Progenitor cell of endocrine pancreas (in vitro differentiated cells): ENCODE measurements around a stretch of chr6.

GRCh38 chr6:107489319-107490024 is 445 bp upstream of the SOBP start:
- PRO-cap = bidirectional peak, plus-strand start at chr6:107489425, minus-strand start at chr6:107489102; bidirectional peak, plus-strand start at chr6:107490131, minus-strand start at chr6:107489909

DNA sequence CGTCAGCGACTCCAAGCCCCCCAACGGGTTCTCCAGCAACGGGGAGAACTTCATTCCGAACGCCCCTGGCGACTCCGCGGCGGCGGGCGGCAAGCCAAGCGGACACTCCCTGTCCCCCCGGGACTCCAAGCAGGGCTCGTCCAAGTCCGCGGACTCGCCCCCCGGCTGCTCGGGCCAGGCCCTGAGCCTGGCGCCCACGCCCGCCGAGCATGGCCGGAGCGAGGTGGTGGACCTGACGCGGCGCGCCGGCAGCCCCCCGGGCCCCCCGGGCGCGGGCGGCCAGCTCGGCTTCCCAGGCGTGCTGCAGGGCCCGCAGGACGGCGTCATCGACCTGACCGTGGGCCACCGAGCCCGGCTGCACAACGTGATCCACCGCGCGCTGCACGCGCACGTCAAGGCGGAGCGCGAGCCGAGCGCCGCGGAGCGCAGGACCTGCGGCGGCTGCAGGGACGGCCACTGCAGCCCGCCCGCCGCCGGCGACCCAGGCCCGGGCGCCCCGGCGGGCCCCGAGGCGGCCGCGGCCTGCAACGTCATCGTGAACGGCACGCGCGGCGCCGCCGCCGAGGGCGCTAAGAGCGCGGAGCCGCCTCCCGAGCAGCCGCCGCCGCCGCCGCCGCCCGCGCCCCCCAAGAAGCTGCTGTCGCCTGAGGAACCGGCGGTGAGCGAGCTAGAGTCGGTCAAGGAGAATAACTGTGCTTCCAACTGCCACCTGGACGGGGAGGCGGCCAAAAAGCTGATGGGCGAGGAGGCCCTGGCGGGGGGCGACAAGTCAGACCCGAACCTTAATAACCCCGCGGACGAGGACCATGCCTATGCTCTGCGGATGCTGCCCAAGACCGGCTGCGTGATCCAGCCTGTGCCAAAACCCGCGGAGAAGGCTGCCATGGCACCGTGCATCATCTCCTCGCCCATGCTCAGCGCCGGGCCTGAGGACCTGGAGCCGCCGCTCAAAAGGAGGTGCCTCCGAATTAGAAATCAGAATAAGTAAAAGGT is 144.9 kb downstream of the SOBP start:
- PRO-cap = no peak

DNA sequence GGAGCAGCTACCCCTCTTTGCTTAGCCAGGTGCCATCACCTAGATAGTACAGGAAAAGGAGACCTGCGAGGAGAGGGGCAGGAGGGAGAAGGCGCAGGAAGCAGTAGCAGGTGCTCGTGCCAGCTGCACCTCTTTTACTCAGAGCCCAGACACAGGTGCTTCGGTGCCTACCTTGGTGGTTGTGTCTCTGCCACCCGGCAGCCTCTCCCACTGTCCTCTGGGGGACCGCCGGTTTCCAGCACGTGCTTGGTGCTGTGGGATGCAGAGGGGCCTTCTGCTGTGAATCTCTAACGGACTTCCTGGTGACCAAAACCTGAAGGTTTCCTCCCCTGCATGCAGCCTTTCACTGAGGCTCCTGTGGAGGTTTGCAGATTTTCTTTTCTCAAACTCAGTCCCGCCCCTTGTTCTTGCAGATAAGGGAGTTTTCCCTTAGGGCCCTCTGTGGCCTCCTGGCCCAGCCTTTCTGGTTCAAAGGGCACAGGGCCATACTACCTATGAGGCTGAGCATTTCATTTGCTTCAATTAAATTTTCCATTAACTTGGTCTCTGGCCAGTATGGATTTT is 92.2 kb downstream of the SCML4 start:
- PRO-cap = no peak

DNA sequence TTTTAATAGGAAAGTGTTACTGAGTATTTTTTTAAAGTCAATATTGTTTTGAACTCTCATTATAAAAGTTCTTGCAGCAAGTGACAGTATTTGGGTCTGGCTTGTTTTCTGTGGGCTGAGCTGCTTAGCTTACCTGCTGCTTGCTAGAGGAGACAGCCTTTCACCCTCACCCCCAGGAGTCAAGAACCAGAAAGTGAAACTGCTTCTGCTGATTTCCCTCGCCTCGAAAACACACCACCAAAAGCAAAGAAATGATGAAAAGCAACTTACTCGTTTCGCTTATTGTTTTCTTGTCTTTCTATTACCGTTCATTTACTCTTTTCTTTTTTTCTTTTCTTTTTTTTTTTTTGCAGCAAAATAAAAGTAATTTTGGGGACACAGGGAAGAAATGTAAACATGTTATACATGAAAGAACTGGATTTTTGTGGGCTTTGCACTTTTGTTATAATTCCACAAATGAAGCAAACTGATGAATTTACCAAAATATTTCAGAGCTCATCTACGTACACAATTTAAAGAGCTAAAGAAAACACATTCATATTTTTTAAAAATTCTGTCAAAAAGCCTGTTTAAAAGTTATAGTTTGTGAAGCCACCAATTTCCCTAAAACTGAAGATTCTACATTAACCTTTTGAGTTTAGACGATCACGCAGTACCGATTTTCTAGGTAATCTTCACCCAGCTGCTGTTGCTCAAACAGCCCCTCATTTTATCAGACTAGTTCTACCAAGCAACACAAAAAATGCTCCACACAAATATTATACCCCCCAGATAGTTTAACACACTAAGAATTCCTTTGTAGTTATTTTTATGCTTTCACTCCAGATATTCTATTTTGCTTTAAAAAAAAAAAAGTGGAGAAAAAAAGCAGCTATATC is 1.7 kb downstream of the SCML4 start:
- PRO-cap = no peak

DNA sequence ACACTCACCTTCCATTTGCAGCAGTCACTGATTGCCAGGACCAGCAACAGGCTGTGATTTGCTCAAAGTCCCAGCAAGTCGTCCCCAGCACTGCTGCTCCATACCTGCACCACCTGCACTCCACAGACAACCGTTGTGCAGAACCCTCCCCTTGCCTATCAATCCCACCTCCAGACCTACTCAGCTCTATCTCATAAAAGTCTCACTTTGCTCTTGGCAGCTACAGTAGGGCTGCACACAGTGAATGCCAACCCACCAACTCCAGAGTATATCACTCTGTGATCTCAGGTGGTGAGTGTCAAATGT is 43.2 kb upstream of the SCML4 start:
- PRO-cap = no peak

DNA sequence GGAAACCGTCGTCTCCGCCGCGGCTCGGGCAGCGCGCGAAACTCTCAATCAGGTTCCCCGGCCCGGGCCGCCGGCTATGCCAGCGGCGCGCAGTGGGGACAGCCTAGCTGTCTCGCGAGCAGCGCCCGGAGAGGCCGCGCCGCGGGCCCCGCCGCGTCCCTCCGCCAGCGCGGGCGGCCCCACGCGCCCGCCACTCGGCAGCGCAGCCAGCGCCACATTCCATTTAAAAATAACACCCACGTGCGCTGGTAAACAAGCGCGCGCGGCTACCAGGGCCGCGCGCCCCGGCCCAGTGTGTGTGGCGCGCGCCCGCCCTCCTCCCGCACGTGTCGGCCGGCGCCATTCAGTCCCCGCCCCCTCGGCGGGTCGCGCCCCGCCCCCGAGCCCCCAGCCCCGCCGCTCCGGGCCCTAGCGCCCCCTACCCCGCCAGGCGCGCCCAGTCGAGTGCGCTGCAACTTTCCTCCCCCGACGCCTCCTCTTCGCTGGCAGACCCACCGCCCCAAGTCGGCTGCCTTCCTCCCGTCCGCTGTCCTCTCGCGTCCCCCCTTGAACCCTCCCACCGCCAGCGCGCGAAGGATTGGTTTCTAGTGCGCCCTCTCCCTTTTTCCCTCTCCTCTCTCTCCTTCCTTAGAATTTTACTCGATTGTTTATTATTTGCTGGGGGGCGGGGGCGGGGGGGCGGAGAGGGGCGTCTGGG is 2.8 kb upstream of the FOXO3 start:
- PRO-cap = bidirectional peak, plus-strand start at position 488 of the sequence, minus-strand start at position 225 of the sequence

DNA sequence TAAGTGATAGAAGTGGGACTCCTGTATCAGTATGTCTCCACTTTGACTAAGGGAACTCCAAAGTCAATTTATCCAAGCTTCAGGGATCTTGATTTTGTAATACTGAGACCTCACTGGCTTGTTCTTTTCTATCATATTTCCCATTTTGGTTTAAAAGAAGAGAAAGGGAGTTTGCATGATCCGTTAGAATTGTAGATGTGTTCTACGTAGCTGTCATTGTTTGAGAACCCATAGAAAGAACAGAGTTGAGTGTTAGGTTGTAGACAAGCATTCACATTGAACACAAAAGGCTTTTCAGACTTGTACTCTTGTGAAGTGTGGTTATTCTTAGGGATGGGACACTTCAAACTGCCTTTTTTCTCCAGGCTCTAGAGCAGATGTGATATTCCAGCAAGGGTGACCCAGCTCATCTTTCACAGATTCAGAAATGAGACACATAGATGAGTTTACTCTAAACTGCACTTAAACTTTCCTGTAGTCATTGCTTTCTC is 19.9 kb downstream of the FOXO3 start:
- PRO-cap = no peak

- PRO-cap = no peak
Measured at GRCh38 chr6:108582097-108582733, 21.5 kb downstream of the FOXO3 start.

DNA sequence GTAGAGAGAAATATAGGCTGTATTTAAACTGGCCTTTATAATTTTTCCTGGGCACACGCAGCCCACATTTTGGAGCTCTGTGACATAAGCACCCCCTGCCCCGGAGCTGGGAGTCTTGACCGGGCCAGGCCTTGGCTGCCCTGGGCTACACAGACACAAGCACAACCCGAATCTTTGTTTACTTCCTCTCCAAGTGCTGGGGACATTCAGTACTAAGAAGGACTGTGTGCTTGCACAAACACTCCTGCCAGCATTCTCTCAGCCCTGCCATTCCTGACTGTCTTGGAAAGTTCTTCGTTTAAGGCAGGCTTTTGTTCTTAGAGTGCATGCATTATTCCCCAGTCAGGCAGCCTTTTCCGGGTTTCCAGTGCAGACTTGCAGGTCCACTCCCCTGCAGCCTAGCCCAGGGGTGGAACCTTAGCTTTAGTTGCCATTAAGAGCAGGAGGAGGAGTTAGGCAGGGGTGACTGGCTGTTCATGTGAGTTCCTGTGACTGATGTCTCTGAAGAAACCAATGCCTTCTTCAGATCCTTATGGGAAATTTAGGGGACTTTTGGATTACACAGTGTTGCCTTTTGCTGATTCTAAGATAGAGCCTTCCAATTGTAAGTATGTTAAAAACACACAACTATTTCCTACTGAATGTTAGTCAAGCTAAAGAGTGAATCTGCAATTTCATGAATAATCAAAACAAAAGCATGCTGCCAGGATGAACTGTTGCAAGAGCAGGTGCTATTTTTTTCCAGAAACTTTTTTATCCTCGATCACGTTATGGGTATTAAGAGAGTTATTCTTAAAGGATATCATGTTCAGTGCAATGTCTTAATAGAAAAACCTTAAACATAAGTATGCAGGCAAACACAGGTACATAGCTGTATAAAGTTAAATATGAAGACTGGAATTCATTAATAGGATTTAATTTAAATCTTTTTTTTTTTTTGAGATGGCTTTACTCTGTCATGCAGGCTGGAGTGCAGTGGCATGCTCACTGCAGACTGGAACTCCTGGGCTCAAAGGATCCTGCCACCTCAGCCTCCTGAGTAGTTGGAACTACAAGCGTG is 28.8 kb downstream of the FOXO3 start:
- PRO-cap = no peak

GRCh38 chr6:108596707-108597168 is 36.0 kb downstream of the FOXO3 start:
- PRO-cap = no peak

GRCh38 chr6:108657599-108658269 is 97.0 kb downstream of the FOXO3 start:
- PRO-cap = no peak

GRCh38 chr6:108661355-108661955 is 100.7 kb downstream of the FOXO3 start:
- PRO-cap = no peak

GRCh38 chr6:108732620-108732911 is 115.7 kb upstream of the ARMC2 start:
- PRO-cap = no peak

- PRO-cap = no peak
Measured at GRCh38 chr6:108838077-108838726, 10.0 kb upstream of the ARMC2 start.

- PRO-cap = no peak
Measured at GRCh38 chr6:108841514-108842003, 6.7 kb upstream of the ARMC2 start.

DNA sequence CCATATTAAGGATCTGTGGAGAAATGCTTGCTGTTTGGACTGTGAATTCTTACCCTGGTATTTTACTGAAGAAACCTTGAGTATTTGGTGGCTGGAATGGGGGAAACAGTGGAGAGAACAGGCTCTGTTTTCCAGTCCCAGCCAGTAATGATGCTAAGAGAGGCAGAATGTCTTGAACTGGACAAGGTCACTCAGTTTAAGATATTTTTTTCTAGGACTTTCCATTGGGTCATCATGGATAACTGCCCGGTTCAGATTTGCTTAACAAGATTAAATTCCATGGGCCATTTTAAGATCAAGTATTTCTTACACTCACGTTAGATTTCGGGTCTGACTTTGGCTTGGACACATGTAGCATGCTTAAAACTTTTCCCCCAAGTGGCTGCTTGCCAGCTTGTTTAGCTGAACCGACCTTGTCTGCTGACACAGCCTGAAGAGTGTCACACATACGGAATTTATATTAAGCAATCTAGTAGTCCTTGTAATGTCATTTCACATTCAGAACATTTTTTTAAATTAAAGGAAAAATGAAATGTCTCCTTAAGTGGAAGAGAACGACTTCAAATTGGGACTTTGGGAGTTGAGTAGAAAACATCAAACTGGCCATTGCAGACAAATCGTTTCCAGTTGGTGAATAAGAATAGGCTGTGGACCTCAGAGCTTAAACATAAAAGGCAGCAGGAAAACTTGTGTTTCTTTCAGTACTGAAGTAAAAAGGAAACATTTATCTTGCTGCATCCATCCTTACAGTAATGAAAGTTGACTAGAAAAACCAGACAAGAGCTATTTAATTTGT is 28.9 kb downstream of the ARMC2 start:
- PRO-cap = no peak

DNA sequence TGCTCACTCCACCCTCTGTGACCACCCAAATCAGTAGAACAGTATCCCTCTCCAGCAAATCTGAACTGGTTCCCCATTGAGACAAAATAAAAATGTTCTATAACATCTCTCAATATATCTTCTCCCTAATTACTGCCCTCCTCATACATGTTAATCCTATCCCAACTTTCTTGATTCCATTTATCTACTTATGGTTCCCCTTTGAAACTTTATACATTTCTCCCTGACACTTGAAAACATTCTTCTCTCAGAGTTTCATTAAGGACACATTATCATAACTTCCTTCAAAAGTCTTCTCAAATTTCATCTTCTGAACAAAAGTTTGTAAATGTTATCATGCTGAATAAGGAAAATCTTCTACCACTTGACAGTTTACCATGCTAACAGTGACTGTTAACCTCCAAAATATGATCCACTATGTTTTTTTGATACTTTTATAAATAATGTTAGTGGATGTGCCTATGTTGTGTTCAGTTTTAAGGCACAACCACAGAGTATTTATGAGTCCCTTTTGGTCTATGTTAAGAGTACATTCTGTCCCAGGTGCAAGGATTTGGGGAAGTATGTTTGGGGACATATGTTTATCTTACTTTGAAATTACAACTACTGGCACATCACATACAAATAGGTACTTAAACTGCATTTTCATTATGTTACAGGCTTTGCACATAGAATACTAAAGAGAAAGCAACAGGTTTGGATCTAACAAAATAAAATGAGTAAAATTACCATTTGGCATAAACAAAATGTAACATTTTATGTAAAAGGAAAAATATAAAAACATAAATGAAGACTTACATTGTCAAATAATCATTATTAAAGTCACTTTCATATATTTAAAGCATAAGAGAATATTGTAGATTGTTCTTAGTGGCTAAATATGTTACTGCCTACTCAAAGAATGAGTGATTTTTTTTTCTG is 71.4 kb downstream of the SESN1 start:
- PRO-cap = no peak

GRCh38 chr6:109239630-109240258 is 142.5 kb downstream of the CD164 start:
- PRO-cap = no peak

GRCh38 chr6:109384347-109385057 is 2.2 kb upstream of the CD164 start:
- PRO-cap = no peak

- PRO-cap = no peak
Measured at GRCh38 chr6:109491223-109491954, 8.4 kb upstream of the ZBTB24 start.